ENCODE measurements around the genes IER5, RGS8 and NPL.

GRCh38 chr1:180598541-180599080 lies 33.2 kb upstream of the XPR1 start:
- RAMPAGE, long total RNA, result no peak
- RRBS, result no CpG with 5 or more reads among the region's 7 CpGs

DNA sequence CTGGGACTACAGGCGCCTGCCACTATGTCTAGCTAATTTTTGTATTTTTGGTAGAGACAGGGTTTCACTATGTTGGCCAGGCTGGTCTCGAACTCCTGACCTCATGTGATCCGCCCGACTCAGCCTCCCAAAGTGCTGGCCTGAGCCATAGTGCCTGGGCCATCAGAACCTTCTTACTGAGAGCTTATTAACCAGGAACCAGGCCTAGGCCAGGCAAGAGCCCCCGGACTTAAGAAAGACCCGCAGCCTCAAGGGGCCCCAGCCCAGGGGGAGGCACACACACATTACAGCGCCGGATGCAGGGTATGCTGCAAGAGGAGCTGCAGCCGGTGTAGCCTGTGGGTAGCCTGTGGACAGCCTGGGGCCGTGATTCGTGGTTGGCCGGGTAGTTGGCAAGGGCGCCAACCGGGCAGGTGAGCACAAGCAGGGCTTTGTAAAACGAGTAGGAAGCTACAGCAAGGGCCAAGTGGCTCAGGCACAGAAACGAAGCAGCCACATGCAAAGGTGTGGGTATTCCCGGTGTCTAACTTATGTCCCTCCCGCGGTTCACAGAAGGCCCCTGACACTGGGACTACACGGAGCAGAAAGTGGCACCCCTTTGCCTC lies 40.5 kb downstream of the KIAA1614 start:
- RAMPAGE, long total RNA, result no peak
- RRBS, result 63% methylated on average over 12 of the region's 20 CpGs

DNA sequence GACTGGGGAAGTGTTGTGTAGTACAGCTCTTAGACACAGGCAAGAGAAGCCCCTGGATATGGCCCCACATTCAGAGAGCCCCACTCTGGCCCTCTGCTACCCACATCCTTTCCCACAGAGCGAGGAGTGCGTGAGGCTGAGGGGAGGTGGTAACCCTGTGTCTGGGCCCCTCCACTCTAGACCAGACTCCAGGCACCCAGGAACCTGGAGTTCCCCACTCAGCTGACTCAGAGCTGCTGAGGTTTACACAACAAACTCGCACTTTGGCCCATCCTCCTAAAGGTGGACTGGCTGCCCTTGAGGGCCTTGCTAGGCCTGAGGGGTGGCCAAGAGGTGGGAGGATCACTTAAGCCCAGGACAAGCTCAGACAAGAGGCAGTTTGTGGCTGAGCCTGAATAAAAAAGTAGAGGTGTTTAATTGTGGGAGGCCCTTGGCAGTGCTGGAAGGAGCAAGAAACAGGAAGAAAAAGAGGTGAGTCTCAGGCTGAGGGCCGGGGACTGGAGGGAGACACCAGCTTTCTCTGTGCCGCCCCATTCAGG lies 10.7 kb downstream of the MR1 start:
- RAMPAGE, long total RNA, result no peak
- RRBS, result no CpG with 5 or more reads among the region's 5 CpGs

- RAMPAGE, long total RNA, result no peak
- RRBS, result 1% methylated on average over 10 of the region's 43 CpGs
These were observed at the start of gene IER5 for GRCh38 chr1:181088583-181089002. TSS of gene IER5 (plus strand) at chr1:181088700.

- RAMPAGE, long total RNA, result no peak
- RRBS, result no CpG with 5 or more reads among the region's 46 CpGs
These were observed 4.9 kb downstream of the ZNF648 start for GRCh38 chr1:182056584-182057069.

- RAMPAGE, long total RNA, result no peak
- RRBS, result no CpG with 5 or more reads among the region's 10 CpGs
These were observed 52.7 kb upstream of the ZNF648 start for GRCh38 chr1:182114097-182114720.

GRCh38 chr1:182193712-182194292 lies 132.3 kb upstream of the ZNF648 start:
- RAMPAGE, long total RNA, result no peak
- RRBS, result no CpG with 5 or more reads among the region's 3 CpGs

- RAMPAGE, long total RNA, result no peak
- RRBS, result no CpG with 5 or more reads among the region's 4 CpGs
These were observed 7.1 kb upstream of the RGS16 start for GRCh38 chr1:182611232-182611807.

DNA sequence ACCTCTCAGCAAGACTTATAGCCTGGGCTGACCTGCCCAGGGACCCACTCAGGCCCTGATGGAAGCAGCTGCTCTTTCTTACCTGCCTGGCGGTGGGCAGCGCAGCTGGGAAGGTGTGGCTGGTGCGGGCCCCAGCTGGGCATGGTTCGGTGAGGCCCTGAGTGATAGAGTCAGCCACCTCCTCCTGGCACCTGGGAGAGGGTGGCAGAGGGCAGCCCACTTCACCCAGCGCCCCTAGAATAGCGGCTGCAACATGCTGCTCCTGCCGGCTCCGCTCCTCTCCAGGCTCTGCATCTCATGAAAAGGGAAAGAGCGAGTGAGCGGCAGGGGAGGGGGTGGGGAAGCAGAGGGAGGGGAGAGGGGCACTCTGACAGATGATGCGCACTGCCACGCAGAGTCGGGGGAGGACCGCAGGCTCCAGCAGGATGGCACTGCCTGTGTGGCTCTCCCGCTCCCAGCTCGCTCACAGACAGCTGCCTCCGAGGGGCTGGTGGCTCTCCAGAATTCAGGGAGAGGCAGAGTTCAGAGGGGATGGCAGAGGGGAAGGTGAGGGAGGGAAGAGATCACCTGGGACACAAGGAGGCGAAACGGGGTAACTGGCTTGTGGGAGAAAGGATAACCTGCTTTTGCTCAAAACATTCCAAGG lies at the start of gene RGS8:
Gene RGS8 (minus strand): TSS at position 318 of the 646 bp plus-strand sequence.
- RAMPAGE, long total RNA, result no peak
- RRBS, result no CpG with 5 or more reads among the region's 19 CpGs

DNA sequence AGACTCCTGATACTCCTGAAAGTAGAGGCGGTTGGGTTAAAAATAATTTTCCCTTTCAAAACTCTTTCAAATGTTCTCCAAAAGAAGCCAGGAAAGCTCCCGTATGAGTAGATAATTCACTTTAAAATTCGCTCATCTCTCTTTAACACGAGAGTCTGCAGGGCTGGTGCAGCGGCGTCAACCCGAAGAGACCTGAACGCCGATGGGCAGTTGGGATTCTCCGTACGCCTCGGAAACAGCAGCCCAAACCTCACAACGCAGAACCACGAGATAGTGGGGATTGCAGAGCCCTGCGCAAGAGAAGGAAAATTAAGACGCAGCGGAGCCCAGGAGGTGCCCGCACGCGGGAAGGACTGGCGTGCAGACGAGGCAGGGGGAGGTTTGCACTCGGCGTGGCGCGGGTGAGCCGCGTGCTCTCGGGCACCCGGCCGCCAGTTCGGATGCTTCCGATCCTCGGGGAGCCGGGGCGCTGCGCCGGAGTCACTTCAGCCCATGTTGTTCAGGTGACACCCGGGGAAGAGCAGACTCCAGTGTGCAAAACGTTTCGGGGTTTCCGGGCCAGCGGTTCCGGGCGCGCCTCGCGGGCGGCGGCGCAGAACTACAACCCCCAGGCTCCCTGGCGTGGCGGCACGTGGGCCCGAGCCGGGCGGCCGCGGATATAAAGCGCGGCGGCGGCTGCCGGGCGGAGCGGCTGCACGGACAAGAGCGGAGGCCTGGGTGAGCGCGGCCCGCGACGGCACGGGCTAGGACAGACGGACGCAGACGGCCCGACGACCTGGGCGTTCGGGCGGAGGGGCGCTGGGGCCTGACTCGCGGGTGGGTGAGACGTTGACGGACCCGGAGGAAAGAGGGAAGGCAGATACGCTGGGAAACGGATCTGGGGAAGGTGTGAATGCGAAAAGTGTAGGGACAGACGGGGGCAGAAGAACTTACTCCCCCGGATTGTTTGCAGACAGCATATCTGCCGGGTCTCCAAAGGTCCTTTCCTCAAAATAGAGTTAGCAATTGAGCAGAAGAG lies at the start of gene NPL:
Gene NPL (plus strand): TSS at position 685 of the 1,018 bp plus-strand sequence.
- RAMPAGE, long total RNA, result start-site peak on the plus strand centred at position 672 of the sequence, 27 bp wide, 22 and 39 reads in 2 replicates
- RRBS, result 2% methylated on average over 31 of the region's 94 CpGs

DNA sequence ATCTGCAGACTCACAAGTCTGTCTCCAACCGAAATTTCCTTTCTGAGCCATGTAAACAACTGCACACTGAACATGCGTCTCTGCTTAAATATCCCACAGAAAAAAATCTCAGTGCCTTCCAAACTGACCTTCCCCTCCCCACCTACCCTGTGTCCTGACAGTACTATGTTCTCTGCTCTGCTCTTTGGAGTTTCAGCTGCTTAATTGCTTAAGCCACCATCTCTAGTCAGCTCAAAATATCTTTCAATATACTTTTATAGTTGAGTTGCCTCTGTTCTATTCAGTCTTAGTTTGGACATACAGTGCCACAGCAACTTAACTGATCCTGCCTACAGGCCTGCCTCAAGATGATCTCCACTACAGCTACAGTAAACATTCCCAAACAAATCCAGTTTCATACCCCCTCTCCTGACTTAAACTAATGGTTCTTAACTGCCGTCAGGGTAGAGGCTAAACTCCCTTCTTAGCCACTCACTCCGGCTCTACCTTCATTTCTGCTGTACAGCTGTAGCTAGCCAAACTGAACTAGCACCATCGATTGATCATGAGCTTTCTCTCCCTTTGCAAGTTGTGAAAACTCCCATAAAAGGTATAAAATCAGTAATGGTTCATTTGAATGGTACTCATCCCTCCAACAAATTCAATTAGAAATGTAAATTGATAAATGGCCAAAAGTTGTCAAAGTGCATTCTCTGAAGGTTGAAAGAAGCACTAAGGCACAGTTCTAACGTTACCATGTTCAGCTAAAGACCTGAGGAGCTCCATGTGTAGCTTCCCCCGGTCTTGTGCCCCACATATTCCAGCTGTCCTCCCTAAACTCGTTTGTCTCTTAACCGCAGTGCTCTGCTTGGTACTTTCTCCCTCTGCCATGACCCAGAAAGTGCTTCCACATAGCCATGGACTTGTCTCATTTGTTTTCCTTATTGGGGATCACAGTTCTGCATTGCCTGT lies 49.6 kb downstream of the DHX9 start:
- RAMPAGE, long total RNA, result no peak
- RRBS, result no CpG with 5 or more reads among the region's 9 CpGs

DNA sequence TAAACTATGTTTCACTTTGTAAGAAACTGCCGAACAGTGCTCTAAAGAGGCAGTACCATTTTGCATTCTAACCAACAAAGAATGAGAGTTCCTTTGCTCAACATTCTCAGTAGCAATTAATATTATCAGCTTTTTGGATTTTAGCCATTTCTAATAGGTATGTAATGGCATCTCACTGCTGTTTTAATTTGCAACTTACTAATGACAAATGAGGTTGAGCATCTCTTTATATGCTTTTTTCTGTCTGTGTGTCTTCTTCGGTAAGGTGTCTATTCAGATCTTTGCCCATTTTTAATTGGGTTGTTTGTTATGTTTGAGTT lies 18.8 kb downstream of the SHCBP1L start:
- RAMPAGE, long total RNA, result no peak
- RRBS, result no CpG with 5 or more reads among the region's 2 CpGs

GRCh38 chr1:183022904-183023125 lies 405 bp upstream of the LAMC1 start:
- RAMPAGE, long total RNA, result no peak
- RRBS, result 2% methylated on average over 16 of the region's 20 CpGs

- RAMPAGE, long total RNA, result no peak
- RRBS, result no CpG with 5 or more reads among the region's 3 CpGs
These were observed 9.4 kb downstream of the LAMC1 start for GRCh38 chr1:183032353-183033212.

DNA sequence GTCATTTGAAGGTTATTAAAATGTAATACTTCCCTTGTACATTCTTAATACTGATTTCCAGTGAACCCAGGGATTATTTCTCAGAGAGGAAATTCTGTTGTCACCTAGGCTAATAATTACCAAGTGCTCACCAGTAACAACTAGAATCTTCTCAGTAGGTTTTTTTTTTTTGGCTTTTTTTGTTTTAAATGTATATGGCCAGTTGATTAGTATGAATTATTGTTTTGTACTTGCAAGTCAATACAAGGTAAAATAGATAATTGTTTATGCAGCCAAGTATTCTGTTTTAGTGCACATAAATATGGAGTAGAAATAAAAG lies 21.7 kb downstream of the LAMC1 start:
- RAMPAGE, long total RNA, result no peak

- RAMPAGE, long total RNA, result no peak
- RRBS, result no CpG with 5 or more reads among the region's 8 CpGs
These were observed 47.8 kb downstream of the LAMC1 start for GRCh38 chr1:183070574-183071901.

GRCh38 chr1:183103221-183103698 lies 80.0 kb downstream of the LAMC1 start:
- RAMPAGE, long total RNA, result no peak
- RRBS, result no CpG with 5 or more reads among the region's 13 CpGs

DNA sequence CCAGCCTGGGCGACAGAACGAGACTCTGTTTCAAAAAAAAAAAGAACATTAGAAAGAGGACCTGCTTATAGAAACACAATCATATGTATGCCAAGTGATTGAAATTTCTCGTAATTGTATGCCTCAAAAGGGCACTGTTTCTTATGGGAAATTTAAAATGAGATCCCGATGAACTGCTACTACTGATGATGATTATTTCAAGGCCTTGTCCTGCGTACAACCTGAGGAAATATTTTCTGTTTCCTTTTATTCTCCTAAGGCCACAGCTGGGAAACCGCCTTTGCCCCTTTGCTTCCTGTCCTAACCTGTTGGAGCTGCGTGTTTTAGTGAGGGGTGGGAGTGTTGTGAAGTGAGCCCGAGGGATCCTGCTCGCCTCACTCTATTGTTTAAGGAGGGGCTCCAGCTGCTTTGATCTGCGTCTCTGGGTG lies 14.3 kb downstream of the LAMC2 start:
- RAMPAGE, long total RNA, result no peak
- RRBS, result no CpG with 5 or more reads among the region's 10 CpGs

DNA sequence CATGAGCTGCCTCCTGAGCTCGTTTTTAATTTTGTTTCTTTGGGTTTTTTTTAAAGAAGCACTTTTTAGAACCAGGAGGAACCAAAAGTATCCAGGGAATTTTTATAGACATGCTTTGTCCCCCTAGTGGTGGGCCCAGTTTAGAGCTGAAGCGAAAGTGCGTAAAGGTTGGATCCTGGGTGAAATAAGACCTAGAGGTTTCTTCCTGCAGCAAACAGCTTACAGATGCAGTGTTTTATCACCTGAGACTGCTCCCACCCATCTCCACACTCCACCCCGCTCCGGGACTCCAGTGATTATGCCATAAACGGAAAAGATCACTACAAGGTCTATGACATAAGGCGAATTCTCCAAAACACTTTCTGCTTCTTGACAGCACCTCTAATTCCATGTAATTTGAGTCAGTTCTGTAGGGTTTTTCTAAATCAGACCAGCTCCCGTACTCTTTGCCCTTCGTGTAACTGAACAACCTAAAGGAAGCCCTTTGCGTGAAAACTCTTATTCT lies 49.0 kb downstream of the LAMC2 start:
- RAMPAGE, long total RNA, result no peak
- RRBS, result no CpG with 5 or more reads among the region's 10 CpGs

GRCh38 chr1:183239201-183239613 lies 53.1 kb downstream of the LAMC2 start:
- RAMPAGE, long total RNA, result no peak
- RRBS, result no CpG with 5 or more reads among the region's 6 CpGs